ENCODE results near the gene LTBP1.

DNA sequence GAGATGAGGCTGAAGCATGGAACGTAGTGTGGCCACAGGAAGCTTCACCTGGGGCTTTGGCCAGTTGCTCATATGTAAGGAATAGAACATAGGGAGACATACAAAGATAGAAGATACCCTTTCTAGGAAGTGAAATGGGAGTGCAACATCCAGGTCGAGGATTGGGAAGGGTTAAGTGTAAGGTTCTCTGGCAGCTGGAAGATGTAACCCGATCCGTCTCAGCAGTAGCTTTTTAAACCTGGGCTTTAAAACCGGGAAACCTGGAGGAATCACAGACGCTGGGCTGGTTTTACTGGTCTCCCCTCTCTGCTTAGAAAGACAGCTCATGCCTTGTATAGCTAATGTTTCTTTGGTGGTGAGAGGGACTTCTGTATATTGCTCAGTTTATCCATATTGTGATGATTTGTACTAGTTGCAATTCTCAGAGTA lies 8.8 kb upstream of the LTBP1 start:
- PRO-cap, 5 experiments: no peak in any of the 5 experiments
- RAMPAGE, long total RNA, 2 experiments: no peak in any of the 2 experiments
- RRBS: no CpG with 5 or more reads among the region's 6 CpGs

DNA sequence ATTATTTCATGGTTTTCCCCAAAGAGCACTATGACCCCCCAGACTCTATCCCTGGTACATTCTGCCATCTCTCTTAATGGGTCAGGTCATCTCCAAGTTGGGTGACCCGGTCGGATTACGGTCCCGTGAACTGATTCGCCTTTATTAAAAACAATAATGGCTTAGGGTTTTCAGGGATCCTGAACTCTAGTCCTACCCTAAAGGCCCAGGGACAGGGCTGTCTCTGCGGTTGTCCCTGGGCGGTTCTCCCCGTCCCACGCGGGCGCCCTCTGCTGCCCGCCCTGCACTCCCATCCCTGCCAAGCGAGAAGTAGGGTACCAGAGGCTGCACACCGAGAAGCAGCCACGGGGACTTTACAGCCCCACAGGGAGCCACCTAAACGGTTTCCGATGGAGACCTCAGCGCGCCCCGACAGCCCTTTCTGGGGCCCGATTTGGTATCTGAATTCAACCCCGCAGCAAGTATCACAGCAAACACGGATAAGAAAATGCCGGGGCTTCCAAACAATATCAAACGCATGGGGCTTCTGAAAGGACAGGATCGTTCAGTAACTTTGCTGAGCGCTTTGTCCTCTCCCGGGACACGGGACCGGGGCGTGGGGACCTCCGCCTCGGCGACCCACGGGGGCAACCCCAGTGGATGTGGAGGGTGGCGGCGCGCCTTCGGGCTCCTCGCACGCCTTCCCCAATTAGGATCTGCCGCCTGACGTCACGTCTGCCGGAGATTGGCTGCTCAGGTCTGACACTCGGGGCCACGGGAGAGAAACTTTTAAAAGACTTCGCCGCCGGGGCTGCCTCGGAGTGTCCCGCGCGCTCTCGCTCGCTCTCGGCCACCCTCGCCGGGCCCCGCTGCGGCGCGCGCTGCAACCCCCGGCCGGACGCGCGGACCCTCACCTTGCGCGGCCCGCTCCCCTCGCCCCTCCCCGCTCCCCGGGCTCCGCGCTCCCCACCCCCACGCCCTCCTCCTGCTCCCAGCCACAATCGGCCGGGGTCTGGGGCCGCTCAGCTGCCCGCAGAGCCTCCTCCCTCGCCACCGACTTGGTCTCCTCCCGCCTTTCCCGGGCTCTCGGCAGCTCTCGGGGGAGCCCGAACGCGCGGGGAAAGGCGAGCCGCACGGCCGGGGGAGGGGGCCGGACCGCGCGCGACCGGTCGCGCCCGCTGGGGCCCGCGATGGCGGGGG lies at the start of gene LTBP1:
LTBP1 (plus strand) TSS at position 798 of the 1,179 bp plus-strand sequence.
- PRO-cap, 5 experiments: peak in 4 of 5 experiments; most common plus-strand start position 771 of the sequence (in 4); most common minus-strand start position 643 of the sequence (in 4)
- RAMPAGE, long total RNA, 2 experiments: no peak in any of the 2 experiments
- RRBS: 2% methylated on average over 53 of the region's 108 CpGs

GRCh38 chr2:33077685-33078310 lies 131.0 kb downstream of the LTBP1 start:
- PRO-cap, 5 experiments: no peak in any of the 5 experiments
- RAMPAGE, long total RNA, 2 experiments: no peak in any of the 2 experiments
- RRBS: no CpG with 5 or more reads among the region's 8 CpGs

DNA sequence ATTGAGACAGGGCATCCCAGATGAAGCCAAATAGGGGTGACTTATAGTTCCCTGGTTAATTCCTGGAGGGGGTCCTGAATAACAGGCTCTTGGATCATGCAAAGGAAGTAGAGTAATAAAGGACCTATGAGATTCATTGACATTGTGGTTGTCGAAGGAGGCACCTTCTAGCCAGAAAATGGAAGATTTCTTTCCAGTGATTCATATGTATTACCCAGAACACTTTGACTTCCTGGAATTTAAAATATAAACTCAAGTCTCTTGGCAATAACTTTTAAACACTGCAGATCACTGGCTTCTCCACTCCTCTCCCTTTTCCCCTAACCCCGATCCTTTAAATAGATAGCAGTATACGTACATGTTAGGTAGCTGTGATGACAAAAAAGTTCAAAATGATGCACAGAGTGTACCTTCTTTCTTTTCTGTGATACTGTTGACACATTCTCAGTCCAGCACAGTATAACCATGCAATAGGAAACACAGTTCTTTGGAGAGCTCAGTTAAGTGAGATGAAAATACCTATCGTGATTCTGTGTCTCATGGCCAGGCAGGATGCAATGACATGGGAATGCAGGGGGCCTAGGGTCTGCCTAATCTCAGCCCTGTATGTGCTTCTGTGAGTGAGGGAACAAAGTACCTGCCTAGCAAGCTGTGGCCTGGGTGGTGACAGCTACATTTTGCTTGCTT lies 211.9 kb downstream of the LTBP1 start:
- PRO-cap, 5 experiments: no peak in any of the 5 experiments
- RAMPAGE, long total RNA, 2 experiments: no peak in any of the 2 experiments
- RRBS: no CpG with 5 or more reads among the region's 4 CpGs

DNA sequence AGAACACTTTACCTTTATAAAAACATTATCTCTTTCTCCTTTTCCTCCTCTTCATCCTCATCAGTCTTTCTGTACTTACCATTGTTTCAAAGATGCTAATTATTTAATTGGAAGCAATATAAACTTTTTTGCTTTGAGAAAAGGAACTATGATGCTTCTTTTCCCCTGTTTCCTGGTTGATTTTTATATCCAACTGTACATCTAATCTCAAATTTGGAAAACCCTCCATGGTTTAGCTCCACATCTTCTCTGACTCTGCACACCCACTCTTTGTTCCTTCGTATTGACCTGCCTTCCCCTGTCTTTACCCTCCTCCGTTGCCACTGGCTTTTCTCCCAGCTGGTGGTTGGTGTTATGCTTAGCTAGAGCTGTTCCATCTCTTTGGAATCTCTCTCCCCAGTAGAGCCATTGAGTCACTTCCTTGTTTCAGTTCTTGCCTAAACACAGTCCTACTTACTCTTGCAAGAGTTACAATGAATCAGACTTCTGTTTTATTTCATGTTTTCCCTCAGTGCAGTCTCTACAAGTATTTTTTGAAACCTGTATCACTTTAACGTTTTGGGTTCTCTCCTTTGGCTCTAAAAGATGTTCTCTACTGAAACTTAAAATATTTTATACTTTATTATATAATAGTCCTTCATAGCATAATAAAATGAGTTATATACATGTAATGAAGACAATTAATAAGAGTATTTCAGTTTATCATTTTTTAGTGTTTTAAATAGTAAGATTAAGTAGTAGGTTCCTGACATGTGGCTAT lies 263.9 kb downstream of the LTBP1 start:
- PRO-cap, 5 experiments: no peak in any of the 5 experiments
- RAMPAGE, long total RNA, 2 experiments: no peak in any of the 2 experiments
- RRBS: no CpG with 5 or more reads among the region's 3 CpGs

DNA sequence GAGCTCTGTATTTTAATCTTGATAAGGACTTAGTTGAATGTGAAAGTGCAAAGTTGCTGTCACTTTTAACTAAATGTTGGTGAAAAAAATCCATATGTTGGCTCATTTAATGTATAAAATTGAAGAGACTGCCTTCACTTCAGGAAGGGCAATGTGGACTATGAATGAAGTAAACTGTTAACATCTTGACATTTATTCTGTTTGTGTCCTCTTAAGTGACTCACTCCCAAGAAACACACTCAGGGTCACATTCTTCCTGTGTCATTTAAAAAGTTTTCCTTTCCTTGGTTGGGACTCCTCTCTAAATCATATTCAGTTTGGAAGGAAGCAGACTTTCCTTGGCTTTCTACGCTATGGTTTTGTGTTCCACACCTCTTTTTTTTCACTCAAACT lies 256.5 kb upstream of the RASGRP3 start:
- PRO-cap, 5 experiments: no peak in any of the 5 experiments
- RAMPAGE, long total RNA, 2 experiments: no peak in any of the 2 experiments
- RRBS: no CpG with 5 or more reads among the region's 1 CpG

GRCh38 chr2:33292862-33293497 lies 183.5 kb upstream of the RASGRP3 start:
- PRO-cap, 5 experiments: no peak in any of the 5 experiments
- RAMPAGE, long total RNA, 2 experiments: no peak in any of the 2 experiments
- RRBS: no CpG with 5 or more reads among the region's 13 CpGs

DNA sequence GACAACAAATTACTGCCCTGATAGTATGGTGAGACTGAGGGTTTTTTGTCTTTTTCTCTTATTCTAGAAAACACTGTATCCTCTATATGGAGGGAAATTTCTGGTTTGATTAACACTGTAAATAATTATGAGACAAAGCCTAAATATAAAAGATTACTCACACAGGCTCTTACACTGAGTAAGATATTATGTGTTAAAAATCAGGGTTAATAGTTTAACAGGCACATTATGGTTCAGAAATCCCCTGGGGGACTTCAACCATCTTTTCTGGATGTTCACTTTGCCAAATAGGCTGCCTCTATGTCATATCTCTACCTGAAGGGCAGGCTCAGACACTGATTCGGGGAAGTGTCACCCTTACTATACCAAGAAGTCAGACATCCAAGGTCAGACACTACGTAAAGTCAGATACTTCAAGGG lies 1.2 kb upstream of the RASGRP3 start:
- PRO-cap, 5 experiments: no peak in any of the 5 experiments
- RAMPAGE, long total RNA, 2 experiments: no peak in any of the 2 experiments
- RRBS: no CpG with 5 or more reads among the region's 2 CpGs

DNA sequence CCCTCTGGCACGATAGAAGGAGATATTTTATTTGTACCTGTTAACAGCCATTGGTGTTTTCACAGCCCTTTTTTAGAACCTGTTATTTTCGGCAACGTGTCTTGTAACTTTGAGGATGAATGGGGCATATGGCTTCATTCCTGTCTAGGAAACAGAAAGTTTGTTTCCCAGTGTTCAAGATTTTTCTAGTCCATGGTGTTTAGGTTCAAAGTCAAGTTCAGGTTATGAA lies 300 bp downstream of the RASGRP3 start:
- PRO-cap, 5 experiments: no peak in any of the 5 experiments
- RAMPAGE, long total RNA, 2 experiments: no peak in any of the 2 experiments
- RRBS: no CpG with 5 or more reads among the region's 3 CpGs

DNA sequence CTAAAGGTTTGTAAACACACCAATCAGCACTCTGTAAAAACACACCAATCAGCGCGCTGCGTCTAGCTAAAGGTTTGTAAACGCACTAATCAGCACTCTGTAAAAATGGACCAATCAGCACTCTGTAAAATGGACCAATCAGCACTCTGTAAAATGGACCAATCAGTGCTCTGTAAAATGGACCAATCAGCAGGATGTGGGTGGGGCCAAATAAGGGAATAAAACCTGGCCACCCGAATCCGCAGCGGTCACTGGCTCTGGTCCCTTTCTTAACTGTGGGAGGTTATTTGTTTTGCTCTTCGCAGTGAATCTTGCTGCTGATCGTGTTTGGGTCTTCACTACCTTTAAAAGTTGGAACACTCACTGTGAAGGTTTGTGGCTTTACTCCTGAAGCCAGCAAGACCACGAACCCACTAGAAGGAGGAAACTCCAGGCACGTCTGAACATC lies 198.5 kb upstream of the FAM98A start:
- PRO-cap, 5 experiments: no peak in any of the 5 experiments
- RAMPAGE, long total RNA, 2 experiments: no peak in any of the 2 experiments
- RRBS: no CpG with 5 or more reads among the region's 11 CpGs

DNA sequence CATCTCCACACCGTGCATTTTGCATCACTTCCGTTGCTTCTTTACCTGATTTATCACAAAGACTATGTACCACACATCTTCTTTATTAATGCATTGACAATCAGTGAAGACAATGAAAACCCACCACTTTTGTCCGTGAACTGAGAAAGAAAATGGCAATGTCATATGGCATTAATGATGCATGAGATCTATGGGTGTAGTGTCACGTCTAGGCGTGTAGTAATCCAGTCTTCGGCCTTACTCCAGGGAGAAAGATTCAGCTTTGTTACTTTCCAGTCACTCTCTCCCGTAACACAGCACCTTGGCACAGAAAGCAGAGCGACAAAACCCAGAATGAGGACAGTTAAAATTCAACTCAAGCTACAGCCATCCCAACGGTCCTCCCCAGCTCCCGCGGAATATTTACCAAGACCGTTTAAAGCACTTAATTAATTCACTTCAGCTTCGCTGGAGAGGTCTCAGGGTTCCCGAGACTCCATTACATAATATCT lies 851 bp upstream of the CRIM1 start:
- PRO-cap, 5 experiments: no peak in any of the 5 experiments
- RAMPAGE, long total RNA, 2 experiments: no peak in any of the 2 experiments
- RRBS: no CpG with 5 or more reads among the region's 14 CpGs

DNA sequence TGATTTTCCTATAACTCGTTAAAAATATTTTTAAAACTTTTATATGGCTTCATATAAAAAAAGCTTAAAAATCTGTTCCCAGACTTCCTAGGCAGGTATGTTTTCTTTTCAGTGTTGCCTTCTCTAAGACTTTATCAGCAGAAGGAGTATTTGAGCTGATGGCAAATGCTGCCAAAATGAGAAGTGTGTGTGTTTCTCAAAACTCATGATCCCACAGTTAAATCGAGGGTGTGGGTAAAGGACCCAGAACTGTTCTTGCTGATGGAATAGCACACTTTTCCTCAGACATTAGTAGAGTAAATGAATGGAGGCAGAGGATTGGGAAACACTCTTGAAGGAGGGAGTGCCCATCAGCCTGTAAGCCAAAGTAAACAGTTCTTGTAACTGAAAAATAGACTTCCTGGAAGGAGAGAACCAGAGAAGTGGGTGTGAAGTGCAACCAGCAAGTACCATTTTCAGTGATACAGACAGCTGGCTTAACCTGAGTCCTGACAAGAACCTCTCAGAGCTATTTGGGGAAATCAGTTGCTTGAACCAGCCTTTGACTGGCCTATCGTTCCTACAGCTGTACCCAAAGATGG lies 17.5 kb downstream of the CRIM1 start:
- PRO-cap, 5 experiments: no peak in any of the 5 experiments
- RAMPAGE, long total RNA, 2 experiments: no peak in any of the 2 experiments
- RRBS: no CpG with 5 or more reads among the region's 3 CpGs

- PRO-cap, 5 experiments: no peak in any of the 5 experiments
- RAMPAGE, long total RNA, 2 experiments: no peak in any of the 2 experiments
- RRBS: no CpG with 5 or more reads among the region's 7 CpGs
Observed at GRCh38 chr2:36394557-36395179, 39.1 kb downstream of the CRIM1 start.

DNA sequence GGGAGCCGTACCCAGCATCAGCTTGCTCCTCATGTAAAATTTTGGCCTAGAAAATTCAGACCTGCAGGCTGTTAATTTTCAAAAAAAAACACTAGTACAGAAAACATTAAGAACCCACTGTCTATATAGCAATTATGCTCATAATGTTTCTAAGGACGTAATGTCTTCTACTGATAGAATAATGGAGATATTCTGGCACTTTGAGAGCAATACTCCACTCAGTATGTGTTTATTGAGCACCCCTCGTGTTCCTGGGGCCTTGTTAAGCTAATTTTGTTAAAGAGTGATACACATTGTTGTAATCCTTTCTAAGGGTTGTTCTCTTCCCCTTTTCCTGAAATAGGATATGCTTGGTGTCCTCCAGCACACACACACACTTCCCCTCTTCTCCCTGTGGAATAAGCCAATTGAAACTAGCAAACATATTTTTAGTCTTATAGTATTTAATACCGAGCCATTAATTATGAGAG lies 114.0 kb downstream of the CRIM1 start:
- PRO-cap, 5 experiments: no peak in any of the 5 experiments
- RAMPAGE, long total RNA, 2 experiments: no peak in any of the 2 experiments
- RRBS: no CpG with 5 or more reads among the region's 4 CpGs

- PRO-cap, 5 experiments: no peak in any of the 5 experiments
- RAMPAGE, long total RNA, 2 experiments: no peak in any of the 2 experiments
- RRBS: no CpG with 5 or more reads among the region's 4 CpGs
Observed at GRCh38 chr2:36548063-36548893, 49.7 kb downstream of the FEZ2 start.

DNA sequence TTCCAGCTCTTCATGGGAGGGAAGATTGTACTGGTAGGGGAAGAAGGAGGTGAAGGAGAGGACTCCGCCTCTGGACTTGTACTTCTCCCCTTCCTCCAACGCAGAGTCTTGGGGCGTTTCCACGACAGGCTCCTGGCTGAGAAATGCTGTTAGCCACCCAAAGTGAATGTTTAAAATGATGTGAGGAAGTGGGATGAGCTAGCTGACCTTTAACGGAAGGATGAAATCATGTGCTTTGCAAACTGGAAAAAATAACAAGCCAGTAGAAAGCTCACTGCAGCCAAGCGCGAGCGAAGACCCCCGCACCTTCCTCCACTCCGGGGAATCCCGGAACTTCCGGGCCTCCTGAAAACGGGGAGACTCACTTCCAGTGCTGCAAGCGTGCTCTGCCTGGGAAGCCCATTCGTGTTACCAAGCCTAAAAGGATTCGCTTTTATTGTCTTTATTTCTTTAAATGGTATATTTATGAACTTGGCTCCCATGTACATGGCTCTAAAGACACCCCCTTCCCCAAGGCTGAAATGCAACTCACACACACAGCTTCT lies 85.8 kb downstream of the VIT start:
- PRO-cap, 5 experiments: peak in 3 of 5 experiments; most common plus-strand start position 274 of the sequence (in 3); most common minus-strand start position 148 of the sequence (in 2)
- RAMPAGE, long total RNA, 2 experiments: no peak in any of the 2 experiments
- RRBS: no CpG with 5 or more reads among the region's 16 CpGs

DNA sequence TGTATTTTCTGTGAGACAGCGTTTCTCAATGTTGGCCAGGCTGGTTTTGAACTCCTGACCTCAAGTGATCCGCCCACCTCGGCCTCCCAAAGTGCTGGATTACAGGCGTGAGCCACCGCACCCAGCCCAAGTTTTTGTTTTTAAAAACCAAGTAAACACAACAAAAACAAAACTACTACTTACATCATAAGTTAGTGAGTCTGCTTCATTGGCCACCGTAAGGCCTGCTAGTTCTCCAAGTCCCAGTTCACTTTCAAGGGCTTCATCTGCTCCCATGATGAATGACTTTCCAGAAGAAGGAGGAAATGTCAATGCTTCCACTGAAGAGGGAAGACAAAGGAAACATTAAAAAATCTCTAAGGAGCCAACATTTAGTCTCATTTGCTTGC lies 88.6 kb downstream of the STRN start:
- PRO-cap, 5 experiments: no peak in any of the 5 experiments
- RAMPAGE, long total RNA, 2 experiments: no peak in any of the 2 experiments
- RRBS: no CpG with 5 or more reads among the region's 6 CpGs

GRCh38 chr2:36899416-36899957 lies 66.8 kb downstream of the STRN start:
- PRO-cap, 5 experiments: no peak in any of the 5 experiments
- RAMPAGE, long total RNA, 2 experiments: no peak in any of the 2 experiments
- RRBS: no CpG with 5 or more reads among the region's 6 CpGs

- PRO-cap, 5 experiments: no peak in any of the 5 experiments
- RAMPAGE, long total RNA, 2 experiments: no peak in any of the 2 experiments
- RRBS: no CpG with 5 or more reads among the region's 5 CpGs
Observed at GRCh38 chr2:36955598-36955890, 10.8 kb downstream of the STRN start.

- PRO-cap, 5 experiments: no peak in any of the 5 experiments
- RAMPAGE, long total RNA, 2 experiments: no peak in any of the 2 experiments
- RRBS: no CpG with 5 or more reads among the region's 7 CpGs
Observed at GRCh38 chr2:36964296-36965150, 1.8 kb downstream of the STRN start.

Data from liver (tissue), 9 donors.